Glomerular endothelial cell (primary cell): ENCODE results near the genes CENATAC and RNF26.

- RAMPAGE, long total RNA, result no peak
Measured at GRCh38 chr11:118526074-118526965, 954 bp upstream of the TTC36 start.

DNA sequence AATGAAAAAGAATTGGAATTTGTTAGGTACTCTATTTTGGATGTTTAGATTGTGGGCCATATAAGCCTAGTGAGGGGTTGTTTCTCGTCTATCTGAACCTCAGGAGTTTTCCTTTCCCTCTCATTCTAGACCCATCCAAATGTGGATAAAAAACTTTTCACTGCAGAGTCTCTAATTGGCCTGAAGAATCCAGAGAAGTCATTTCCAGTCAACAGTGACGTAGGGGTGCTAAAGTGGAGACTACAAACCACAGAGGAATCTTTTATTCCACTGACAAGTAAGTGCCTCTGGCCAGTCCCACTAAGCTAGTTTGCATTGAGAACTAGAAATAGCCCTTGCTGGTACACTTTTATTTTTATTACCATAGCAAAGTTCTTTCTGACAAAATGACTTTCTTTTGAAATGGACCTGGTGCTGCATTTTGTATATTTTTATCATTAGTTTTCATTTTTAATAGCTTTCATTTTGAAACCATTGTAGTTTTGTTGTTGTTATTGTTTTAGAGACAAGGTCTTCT is 14.8 kb upstream of the PHLDB1 start:
- RAMPAGE, long total RNA, result no peak

DNA sequence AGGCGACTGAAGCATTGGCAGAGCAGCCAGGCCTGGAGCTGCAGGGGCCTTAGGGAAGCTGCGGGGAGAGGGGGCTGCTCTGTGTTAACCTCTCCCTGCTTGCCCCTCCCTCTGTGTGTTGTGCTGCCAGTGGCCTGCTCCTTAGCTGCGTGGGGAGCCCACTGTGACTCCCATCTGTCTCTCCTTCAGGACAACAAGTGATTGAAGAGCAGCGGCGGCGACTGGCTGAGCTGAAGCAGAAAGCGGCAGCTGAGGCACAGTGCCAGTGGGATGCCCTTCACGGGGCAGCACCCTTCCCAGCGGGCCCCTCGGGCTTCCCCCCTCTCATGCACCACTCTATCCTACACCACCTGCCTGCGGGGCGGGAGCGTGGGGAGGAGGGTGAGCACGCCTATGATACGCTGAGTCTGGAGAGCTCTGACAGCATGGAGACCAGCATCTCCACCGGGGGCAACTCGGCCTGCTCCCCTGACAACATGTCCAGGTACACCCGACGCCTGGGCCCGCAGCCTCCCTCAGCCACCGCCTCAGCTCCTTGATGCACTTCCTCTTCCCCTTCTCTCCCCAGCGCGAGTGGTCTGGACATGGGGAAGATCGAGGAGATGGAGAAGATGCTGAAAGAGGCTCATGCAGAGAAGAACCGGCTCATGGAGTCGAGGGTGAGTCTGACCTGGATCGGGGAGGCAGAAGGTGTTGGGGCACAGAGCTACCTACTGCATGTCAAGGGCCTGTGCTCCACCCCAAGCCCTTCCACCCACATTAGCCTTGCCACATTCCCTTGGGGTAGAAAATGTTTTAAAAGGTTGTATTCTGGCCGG is 34.1 kb downstream of the TREH start:
- RAMPAGE, long total RNA, result no peak

DNA sequence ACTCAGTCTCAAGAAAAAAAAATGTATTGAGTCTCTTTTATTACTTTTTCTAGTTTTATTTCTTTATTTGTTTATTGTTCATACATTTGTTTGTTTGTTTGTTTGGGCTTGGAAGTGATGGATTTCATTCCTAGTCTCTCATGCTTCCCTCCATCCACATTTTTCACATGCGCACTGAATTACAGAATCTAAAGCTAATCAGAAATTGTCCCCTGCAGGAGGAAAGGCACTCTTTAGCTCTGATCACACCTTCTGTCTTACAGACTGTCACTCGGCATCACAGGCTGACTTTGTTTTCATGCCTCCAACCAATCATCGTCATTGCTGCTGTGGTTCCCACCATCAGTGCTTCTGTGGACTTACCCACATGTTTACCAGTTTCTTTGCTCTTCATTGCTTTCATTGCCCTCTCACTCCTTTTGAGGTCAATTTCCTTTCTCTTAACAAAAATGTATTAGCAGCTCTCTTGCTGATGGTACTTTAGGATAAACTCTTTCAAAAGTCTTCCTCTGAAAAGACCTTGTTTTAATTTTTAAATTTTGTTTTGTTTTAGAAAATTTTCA is 20.0 kb upstream of the TREH start:
- RAMPAGE, long total RNA, result no peak

- RAMPAGE, long total RNA, result no peak
Measured at GRCh38 chr11:118789546-118789952, 1.4 kb downstream of the DDX6 start.

DNA sequence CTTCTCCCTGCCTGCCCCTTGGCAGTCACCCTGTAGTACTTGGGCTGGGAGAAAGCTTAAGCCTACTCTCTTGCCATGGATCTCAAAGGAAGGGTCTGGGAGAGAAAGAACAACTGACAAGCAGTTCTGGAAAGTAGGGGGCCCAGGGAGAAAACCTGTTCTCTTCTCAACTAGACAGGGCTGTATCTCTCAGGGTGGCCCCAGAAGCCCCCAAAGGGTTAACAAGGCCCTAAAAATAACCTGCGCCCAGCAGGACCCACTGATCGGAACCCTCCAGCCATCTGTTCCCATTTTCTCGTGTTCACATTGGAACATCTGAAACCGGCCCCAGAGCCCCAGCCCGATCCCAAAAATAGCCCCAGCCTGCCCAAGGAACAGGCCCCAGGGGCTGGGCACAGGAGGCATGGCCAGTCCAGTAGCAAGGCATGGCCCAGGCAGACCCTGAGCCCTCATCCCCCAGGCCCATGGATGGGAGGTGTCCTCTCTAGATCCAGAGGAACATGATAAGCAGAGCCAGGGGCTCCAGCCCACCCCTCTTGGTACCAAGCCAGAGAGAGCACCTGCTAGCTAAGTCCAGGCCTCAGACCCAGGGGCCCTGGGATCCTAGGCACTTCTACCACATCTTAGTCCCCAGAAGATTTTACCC is 9.9 kb downstream of the BCL9L start:
- RAMPAGE, long total RNA, result no peak

DNA sequence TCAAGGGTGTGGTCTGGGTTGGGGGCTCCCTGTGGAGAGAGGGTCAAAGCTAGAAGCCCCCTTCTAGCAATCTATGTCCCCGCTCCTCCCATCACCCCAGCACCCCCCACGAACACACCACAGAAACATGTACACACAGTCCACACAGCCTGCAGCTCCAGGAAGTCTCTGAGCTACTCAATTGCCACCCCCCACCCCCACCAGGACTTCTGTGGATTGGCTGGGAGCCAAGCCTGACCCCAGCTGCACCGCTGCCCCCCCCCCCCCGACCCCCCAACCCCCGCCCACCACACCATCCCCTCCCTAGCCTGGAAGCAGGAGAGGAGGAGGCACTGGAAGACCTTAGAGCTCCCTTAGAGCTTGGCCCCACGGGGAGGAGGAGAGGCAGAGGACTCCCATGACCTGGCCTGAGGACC is 6.9 kb downstream of the BCL9L start:
- RAMPAGE, long total RNA, result no peak

- RAMPAGE, long total RNA, result start-site peak on the plus strand at chr11:118998037-118998176, 81 and 123 reads in 2 replicates
Measured at GRCh38 chr11:118997910-118998637, at the start of gene CENATAC. TSS of gene CENATAC (plus strand) at chr11:118998138.

DNA sequence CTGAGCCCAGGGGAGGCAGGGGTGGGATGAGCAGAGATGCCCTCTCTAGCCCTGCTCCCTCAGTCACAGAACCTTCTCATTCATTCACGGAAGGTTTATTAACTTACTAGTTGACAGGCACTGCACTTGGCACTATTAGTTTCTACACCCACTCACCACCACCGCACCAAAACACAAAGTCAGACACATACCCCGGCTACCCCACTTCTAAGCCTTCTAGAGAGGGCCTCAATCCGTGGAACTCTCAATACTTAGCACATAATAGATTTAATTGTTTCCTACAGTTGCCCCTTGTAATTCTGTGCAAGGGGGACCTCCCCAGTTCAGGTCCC is 11.2 kb downstream of the TRAPPC4 start:
- RAMPAGE, long total RNA, result no peak

GRCh38 chr11:119050834-119051394 is 6.1 kb downstream of the HYOU1 start:
- RAMPAGE, long total RNA, result no peak

DNA sequence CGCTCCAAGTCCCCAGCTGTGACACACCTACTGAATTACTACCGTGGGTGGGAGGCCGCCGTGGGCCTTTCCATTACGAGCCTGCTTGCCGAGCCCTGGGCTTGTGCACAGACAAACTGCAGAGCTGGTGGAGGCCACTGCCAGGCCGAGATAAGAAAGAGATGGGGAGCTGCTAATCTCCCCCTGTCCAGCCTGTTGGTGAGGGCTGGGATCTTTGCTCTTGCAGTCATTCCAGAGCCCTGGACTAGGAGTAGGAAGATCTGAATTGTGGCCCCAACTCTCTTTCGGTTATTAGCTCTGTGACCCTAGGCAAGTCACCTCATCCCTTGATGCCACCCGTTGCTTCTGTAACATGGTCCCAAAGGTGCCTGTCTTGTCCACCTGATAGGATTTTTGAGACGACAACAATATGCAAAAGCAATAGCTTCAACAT is 920 bp downstream of the HMBS start:
- RAMPAGE, long total RNA, result no peak

- RAMPAGE, long total RNA, result no peak
Measured at GRCh38 chr11:119093879-119094624, 1.2 kb downstream of the H2AX start.

GRCh38 chr11:119126550-119127242 is 5.3 kb downstream of the HINFP start:
- RAMPAGE, long total RNA, result no peak

GRCh38 chr11:119262510-119263365 is 54.2 kb downstream of the MCAM start:
- RAMPAGE, long total RNA, result no peak

DNA sequence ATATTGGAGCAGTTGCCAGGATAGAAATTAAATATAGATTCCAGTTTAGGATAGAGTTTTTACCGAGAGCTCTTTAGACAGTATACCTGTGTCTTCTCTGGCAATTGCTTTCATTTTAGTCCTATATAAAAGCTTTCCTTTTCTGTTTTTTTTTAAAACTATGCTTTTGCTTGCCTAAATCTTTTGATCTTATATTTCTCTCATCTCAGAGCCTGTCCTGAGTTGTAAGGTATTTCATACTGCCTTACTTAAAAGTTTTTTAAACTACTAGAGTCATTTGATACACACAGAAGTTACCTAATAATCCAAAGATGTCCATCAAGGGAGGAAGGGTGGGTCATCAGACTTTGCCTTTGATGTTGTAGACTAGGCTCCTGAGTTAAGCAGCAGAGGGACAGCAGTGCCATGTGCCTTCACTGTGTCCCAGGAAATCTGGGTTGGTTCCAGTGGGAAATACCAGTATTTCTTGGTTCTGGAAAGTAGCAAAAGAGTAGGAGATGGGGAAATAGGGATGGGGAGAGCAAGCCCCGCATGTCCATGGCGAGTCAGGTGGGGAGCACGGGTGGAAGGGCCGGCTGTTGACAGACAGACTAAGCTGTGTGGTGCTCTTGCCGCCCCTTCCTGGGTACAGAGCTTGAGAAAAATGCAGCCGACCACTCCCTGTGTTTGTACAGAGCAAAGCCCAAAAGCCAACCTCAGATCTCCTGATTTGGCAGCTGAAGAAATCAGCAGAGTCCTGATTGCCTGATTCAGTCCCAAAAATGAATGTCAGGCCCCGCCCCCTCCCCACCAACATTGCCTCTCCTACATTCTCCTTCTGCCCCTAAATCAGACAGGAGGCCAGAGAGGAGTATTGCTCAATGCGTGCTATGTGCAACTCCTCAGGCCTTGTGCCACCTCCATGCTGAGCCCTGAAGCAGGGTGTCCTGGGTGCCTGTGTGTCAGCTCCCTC is 11.0 kb downstream of the MCAM start:
- RAMPAGE, long total RNA, result no peak

DNA sequence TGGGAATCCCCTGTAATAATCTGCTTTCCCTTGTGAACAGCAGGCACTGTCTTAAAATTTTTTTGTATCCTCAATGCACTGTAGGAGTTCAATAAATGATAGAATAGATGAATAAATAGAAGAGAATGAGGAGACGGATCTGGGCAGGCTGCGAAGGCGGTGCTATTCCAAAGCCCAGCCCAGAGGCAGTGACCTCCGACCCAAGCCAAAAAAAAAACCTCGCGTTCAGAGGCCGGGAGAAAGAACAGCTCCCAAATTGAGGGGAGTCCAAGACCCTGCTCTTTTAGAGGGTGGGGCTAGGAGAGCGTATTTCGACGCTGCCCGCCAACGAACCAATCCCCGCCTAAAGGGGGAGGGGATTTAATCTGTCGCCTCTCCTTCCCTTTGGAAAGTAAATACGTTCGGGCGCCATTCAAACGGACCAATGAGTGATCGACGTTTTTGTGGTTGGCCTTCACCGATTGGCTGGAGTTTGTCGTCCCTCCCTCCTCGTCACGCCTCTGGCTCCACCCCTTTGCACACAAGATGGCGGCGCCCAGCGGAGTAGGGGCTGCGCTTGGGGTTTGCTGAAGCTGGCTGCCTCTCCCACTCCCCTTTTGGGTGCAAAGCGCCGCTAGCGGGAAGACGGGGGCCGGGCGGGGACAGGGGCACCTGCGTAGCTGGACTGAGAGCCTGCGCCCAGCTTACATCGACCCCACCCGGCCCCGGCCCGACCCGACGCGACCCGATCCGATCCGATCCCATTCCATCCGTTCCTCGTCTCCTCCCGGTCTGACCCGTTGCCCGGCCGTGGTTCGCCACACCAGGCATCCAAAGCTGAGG is at the start of gene RNF26:
RNF26 (plus strand) TSS at position 519 of the 822 bp plus-strand sequence.
- RAMPAGE, long total RNA, result no peak

- RAMPAGE, long total RNA, result no peak
Measured at GRCh38 chr11:119361950-119362341, 15.4 kb upstream of the MFRP start.

DNA sequence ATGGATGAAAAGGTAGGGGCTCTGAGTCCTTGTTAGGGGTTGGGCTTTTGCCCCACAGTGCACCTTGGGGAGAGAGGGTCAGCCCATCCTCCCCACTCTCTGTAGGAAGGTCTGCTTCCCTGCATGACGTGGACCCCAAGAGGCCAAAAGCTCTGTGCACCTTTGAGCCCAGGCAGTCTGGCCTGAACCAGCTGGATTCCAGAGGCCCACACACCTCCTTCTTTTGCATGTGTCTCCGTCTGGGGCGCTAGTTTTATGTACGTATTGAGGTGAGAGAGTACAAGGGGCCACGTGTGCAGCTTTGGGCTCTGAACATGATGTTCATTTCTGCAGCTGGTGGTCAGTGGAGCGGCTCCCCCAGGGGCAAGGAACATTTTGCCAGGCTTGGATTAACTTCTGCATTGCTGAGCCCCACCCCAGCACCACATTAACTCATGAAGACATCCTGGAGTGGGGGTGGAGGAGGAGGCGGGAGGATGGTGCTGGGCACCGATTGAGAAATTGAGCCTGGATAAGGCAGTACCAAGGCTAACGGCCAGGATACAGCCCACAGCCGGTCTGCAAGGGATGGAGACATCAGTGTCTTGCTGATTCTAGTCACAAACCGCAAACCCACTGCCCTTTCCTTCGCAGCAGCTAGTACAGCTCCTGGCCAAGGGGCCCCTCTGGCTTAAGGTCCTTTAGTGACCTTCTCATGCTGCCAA is 13.8 kb downstream of the USP2 start:
- RAMPAGE, long total RNA, result no peak

- RAMPAGE, long total RNA, result no peak
Measured at GRCh38 chr11:119372376-119372674, 9.2 kb downstream of the USP2 start.

GRCh38 chr11:119376991-119377540 is 4.4 kb downstream of the USP2 start:
- RAMPAGE, long total RNA, result no peak